A673 (cell line): ENCODE data around the gene OR5B17.

DNA sequence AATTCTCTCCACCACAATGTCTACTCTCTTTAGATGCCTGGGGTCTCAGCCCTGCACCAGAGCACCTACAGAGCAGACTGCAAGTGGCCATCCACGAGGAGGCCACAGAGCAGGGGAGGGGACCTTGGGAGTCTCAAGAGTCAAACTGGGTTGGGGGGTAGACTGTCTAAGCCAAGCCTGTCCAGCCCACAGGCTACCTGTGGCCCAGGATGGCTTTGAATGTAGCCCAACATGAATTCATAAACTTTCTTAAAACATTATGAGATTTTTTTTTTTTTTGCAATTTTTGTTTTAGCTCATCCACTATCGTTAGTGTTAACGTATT lies 333 bp downstream of the SMTNL1 start:
- PRO-cap, result no peak

GRCh38 chr11:57569271-57569871 lies 1.9 kb upstream of the UBE2L6 start:
- PRO-cap, result unidirectional peak, plus-strand start at chr11:57569577

DNA sequence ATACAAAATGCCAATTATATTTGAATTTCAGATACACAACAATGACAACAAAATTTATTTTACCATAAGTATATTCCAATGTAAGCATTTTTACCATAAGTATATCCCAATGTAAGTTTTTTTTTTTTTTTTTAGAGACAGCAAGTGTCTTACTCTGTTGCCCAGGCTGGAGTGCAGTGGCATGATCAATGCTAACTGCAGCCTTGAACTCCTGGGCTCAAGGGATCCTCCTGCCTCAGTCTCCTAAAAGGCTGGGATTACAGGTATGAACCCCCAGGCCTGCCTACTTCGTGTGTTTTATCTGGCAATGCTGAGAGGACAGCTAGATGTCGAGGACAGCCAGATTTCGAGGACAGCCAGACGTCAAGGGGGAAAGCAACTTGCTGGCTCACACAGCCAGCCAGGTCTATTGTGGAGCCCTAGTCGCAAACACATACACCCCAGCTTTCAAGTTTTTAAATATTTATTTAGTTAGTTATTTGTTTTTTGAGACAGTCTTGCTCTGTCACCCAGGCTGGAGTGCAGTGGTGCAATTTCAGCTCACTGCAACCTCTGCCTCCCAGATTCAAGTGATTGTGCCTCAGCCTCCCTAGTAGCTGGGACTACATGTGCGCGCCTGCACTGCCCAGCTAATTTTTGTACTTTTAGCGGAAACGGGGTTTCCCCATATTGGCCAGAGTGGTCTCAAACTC lies 1.1 kb upstream of the SERPING1 start:
- PRO-cap, result no peak

GRCh38 chr11:57647031-57648123 lies 2.3 kb downstream of the YPEL4 start:
- PRO-cap, result no peak

DNA sequence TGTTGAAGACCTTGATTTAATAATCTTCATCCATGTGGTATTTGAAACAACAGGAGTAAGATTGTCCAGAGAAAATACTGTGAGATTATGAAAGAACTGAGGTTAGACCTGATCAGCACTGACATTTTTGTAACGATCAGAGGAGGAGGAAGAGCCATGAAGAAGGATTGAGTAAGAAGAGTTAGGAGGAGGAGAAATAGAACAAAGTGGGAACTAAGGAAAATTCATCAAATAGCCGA lies 15.7 kb downstream of the ZDHHC5 start:
- PRO-cap, result no peak

GRCh38 chr11:57740814-57741078 lies 545 bp upstream of the SELENOH start:
- PRO-cap, result no peak

DNA sequence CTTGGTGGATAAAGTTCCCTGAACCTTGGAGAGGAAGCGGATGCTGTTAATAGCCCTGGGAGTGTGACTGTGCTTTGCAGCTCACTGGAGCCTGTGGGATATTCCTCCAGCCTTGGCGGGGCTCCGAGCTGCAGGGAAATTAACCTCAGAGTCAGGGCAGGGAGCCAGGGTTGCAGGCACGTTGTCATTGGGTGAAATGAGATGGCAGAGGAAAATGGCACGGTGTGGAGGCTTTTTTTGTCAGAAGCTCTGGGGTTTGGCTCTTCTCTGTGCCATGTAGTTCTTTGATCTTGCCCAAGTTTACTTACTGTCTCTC lies 988 bp downstream of the OR9Q1 start:
- PRO-cap, result no peak

GRCh38 chr11:58358887-58359291 lies at the start of gene OR5B17:
Gene OR5B17, minus strand, starts transcription at chr11:58359069.
- PRO-cap, result no peak

DNA sequence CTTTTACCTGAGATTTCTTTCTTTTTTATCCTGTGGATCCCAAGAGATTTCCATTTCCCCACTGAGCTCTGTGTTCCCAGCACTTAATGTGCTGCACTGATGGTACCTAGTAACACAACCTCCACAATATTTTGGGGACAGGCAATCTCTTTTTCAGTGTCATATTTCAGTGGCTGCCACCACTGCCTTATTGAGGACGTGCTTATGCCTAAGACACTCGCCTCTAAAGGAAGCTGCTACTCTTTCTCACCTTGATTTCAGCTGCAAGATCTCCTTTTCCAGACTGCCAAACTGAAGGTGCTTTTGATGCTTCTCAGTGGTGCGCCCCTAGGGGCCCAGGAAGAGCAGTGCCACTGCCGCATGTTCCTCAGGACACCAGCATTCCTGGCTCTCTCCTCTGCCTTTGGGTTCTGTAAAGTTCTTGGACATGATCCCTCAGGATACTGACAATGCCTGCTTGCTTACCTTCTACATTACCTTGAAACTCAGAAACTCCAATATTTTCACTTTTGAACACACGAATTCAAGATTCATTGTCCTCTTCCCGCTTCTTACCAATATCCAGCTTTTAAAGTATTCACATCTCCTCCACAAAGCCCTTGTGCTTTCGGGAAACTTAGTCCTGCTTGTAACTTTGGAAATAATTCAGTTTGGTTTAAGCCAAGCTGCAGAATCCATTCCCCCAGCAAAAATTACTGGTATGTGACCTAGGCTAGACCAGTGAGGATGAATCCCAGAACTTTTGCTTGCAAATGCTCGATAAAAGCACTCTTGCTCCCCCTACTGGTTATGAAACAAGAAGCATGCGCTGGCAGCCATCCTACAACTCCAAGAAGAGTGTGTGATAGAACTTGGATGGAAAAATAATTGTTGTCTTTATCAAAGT lies 16.3 kb upstream of the OR5B21 start:
- PRO-cap, result unidirectional peak, minus-strand start at position 728 of the sequence

- PRO-cap, result bidirectional peak, plus-strand start at chr11:58573724, minus-strand start at chr11:58573564
Observed at GRCh38 chr11:58573278-58574360, 2.0 kb downstream of the LPXN start.

DNA sequence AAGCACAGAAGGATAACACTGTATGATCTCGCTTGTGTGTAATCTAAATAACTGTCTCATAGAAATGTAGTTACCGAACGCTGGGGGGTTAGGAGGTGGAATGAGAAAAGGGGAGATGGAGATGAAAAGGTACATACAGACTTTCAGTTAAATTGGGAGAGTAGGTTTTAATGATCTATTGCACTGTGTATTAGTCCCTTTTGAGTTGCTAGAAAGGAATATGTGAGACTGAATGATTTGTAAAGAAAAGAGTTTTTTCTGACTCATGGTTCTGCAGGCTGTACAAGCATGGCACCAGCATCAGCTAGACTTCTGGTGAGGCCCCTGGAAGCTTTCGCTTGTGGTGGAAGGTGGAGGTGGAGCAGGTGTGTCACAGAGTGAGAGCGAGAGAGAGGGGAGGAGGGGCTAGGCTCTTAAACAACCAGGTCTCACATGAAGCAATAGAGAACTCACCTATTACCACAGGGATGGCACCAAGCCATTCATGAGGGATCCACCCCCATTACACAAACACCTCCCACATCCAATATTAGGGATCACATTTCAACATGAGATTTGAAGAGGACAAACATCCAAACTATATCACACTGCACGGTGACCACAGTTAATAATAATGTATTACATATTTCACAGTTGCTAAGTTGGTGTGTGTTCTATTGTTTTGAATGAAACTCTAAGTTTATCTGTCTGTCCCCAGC lies 13.9 kb downstream of the ZFP91 start:
- PRO-cap, result no peak

- PRO-cap, result no peak
Observed at GRCh38 chr11:58674522-58675016, 52.1 kb downstream of the CNTF start.

DNA sequence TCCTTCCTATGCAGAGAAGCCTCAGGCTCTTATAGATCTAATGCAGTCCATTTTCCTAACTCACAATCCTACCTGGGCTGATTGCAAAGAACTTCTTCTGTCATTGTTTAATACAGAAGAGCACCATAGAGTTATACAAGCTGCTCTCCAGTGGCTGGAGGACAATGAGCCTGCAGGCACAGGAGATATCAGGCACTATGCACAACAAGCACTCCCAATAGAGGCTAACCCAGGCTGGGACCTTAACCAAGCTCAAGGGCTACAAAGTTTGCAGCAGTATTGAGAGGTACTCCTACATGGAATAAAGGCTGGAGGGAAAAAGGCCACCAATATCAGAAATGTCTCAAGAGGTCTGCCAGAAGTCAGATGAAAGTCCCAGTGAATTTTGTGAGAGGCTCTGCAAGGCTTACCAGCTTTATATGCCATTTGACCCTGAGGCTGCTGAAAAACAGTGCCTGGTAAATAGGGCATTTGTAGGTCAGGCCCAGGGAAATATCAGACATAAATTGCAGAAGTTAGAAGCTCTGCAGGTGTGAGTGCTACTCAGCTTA lies 40.2 kb upstream of the GLYAT start:
- PRO-cap, result no peak

DNA sequence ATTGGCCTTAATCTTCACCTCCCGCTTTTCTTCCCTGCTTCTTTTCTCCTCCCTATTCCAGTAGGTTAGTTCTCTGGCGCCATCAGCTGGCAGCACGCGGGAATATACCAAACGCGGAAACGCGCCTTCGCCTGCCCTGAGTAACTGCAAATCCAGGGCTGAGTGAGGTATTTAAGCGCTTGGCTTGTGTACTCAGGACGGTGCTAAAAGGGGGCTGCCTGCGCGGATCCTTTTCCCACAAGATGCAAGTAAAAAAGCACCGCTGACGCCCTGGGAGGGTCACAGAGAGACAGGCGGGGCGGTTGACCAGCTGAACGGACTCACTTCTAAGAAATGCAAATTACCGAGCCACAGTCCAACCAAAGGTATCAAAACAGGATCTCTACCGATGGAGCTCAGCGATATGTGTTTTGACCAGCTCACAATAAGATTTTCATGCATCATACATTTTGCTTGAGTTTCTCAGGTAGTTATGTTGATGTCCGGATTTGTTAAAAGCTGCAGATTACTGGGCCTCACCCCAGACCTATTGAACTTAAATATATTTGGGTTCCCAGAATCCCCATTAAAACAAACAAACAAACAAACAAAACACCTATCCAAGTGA lies 38.3 kb upstream of the GLYATL1 start:
- PRO-cap, result no peak

- PRO-cap, result no peak
Observed at GRCh38 chr11:59097907-59098301, 9.1 kb upstream of the FAM111B start.

DNA sequence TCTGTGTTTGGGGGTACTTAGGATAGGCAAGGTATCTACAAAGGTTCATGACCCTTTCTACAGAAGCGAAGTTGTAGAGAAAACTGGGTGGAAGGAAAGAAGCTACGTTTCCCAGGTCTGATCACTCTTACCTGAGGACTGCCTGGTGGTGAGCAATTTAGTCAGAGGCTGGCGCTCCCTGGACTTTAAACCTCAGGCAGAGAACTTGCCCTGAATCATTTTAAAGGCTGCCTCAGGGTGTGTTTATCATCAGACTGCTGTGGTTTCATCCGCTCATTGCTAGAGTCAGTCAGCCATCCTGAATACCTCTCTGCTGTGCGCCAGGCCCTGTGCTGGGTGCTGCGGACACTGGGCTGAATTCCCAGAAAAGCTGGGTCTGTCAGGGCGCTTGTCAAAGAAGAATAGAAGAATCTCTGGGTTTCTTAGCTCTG lies 2.7 kb downstream of the DTX4 start:
- PRO-cap, result no peak

GRCh38 chr11:59181520-59182609 lies 9.9 kb downstream of the DTX4 start:
- PRO-cap, result no peak

DNA sequence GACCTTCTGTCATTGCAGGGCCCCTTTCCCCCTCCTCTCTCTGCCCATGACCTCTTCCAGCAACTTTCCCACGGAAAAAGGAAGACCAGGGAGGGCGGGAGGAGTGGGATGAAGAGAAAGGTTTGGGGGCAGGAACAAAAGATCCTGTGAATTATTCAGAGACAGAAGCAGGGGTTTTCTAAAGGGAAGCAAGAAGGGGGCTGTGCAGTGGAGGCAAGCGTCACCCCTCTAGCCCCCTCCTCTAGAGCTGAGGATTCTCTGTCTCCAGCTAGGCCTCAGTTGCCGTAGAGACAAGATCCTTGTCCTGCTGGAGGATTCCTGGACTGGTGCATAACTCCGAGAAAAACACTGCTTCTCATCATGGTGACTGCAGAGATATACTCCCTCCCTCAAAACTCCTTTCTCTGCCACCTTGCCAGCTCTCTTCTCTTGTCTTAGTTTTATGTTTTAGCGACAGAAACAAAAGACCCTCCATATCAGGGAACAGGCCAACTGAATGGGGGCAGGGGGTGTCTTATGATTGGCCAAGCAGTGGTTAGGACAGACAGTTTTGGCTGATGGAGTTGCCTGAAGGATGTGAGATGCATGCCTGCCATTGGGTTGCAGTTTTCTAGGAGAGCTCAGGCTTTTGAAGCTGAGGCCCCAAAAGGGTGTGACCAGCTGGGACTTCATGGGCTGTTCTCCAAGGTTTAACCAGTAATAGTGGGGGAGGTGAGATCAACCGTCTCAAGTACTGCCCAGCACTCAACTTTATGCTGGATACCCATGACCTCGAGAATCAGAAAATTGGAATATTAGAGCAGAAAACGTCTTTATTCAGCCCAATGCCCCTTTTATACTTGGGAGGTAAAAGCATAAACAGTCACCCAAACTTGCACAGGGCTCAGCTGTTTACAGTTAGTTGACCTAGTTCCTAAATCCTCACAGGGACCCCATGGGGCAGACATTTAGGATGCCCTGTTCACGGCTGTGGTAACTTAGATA lies 13.3 kb downstream of the DTX4 start:
- PRO-cap, result no peak

DNA sequence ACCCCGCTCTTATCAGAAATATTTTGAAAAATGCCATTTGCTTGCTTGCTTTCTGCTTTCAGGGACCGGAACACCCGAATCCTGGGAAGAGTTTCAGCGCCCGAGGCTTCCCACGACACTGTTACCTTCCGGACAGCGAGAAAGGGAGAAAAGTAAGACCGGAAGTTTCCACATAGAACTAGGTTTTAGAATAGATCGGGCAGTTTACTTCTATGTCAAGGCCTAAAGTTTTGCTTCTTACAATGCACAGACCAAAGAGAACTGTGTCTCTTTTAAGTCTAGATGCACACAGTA lies 13.2 kb downstream of the MPEG1 start:
- PRO-cap, result no peak

DNA sequence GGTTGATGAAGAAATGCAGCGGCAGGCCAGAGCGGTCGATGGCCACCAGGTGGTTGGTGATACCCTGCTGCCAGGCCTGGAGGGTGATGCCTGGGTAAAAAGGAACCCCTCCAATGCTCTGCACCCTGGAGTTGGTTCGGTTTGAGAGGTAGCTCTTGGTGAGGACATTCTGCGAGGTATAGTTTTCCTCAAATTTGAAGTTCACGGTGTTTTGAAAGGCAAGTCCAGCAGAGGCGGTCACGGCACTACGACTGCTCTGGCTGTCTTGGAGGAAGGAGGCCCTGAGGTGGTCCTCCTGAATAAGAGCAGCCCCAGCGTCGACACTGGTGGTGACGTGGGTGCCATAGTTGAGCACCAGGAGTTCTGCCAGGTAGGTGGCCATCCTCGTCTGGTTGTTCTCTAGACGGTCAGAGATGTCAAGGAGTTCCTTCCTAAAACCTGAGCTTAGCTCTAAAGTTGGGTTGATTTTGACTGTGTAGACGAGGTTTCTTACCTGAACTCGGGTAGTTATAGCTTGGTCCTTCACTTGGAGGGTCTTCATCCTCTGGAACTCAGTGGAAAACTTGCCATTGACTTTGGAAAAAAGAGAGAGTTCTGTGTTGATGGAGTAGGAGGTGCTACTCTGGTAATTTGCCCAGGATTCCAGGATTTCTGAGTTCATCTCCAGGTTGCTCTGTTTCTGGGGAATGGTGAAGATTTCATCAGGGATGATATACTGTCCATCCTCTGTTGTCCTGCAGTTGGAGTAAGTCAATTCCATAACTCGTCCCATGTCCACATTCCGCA lies 614 bp downstream of the MPEG1 start:
- PRO-cap, result no peak